ENCODE results near the genes MLF1 and C3orf80.

DNA sequence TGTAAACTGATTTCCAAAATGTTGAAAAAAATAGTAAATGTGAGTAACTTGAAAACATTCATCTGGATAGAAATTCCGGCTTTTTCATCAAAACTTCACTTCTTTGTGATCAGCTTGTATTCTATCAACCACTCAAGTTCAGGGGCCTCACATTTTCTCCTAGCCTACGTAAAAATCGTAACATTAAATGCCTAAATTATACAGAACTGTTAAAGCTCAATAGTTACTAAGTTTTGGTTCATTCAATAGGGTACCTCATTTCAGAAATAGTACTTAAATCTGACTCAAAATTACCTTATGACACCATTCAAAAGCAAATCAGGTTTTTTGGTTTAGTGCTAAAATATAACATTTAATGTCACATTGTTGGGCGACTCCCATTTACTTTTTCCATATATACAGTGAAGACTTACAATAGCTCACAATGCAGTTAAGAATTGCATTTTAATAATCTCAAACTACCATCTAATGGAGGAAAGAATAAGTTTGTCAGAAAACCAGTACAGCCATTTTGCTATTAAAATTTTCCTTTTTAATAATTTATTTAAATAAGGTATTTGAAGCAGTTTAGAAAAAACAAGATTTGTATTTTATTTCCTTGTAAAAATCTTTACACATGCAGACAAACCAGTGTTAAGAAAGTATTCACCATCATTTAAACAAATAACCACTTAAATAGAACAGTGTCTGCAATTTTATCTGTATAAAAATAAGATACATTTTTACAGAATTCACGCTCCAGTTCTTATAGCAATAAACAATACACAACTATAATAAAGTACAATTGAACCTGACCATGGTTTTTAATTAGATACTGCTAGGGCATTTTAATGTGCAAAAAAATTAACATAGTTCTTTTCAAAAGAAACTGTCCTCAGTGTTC, 12.5 kb downstream of the CCNL1 start:
- PRO-cap: no peak
- RAMPAGE, long total RNA, 3 experiments: no peak in any of the 3 experiments

DNA sequence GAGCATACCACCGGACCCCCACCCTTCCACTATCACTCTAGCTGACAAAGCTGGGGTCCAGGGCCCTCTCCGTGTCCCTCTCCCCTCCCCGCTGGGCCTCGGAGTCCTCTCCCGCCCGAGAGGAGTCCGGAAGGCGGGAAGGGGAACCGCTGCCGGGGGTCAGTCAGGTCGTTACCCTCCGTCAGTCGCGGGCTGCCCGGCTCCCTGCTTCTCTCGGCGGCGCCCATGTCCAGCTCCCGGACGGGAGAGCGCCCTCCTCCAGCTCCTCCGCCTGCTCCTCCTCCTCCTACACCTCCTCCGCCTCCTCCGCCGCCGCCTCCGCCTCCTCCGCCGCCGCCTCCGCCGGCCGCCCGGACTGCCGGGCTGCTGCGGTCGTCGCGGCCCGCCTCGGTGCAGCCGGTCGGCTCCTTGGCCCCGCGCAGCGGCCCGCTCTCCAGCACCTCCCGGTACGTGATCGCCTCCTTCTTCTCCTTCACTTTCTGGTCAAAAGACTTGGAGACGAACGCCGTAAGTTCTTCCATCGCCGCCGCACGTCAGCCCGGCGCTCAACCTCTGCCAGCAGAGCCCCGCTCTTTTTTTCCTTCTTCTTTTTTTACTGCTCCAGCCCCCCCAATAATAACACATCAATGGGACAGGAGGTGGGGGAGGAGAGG, 590 bp downstream of the SHOX2 start:
- PRO-cap: bidirectional peak, plus-strand start at position 323 of the sequence, minus-strand start at position 227 of the sequence; unidirectional peak, minus-strand start at position 485 of the sequence; bidirectional peak, plus-strand start outside the sequence, minus-strand start at position 586 of the sequence
- RAMPAGE, long total RNA, 3 experiments: start-site peak on the plus strand in 2 of 3 experiments, centred at positions 362 to 365 of the sequence, 49 to 68 reads per replicate; start-site peak on the minus strand in 3 of 3 experiments, centred at position 239 of the sequence, 49 to 85 reads per replicate

DNA sequence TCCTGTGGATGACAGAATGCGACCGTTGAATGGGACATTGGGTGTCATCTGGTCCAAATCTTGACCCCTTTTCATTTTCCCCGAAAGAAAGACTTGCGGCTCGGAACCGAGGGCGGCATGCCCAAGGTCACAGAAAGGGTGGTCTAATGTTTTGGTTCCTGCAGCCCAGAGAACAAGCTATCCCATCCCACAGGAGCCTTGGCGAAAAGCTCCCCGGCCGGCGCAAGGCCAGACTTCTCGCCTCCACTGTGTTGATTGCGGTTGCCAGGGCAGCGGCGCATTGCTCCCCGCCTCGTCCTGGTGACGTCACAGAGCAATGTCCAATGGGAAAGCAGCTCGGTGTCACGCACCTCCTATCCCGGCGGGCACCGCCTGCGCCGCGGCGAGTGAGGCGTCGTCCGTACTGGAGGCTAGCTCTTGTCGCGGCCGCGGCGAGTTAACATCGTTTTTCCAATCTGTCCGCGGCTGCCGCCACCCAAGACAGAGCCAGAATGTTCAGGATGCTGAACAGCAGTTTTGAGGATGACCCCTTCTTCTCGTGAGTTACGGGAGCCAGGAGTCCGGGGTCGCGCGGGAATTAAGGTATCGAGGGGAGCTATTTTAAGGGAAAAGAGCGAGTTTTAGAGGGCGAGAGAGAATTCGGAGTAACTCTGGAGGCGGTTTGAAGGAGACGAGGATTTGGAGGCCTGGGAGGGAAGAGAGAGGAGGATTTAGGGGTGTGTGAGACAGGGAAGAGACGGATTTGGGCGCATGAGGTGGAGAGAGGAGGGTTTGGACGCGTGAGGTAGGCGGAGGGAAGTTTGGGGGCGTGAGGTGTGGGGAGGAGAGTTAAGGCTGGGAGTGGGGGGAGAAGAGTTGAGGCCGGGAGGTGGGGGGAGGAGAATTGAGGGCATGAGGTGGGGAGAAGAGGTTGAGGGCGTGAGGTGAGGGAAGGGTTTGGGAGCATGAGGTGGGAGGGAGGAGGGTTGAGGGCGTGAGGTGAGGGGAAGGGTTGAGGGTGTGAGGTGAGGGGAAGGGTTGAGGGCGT, at the start of gene MLF1:
MLF1 (plus strand) TSS at position 385 of the 1,027 bp plus-strand sequence.
- PRO-cap: bidirectional peak, plus-strand start at position 385 of the sequence, minus-strand start at position 257 of the sequence
- RAMPAGE, long total RNA, 3 experiments: start-site peak on the plus strand in 2 of 3 experiments, centred at positions 383 to 400 of the sequence, 56 to 127 reads per replicate

GRCh38 chr3:158769552-158770164, 32.2 kb upstream of the MFSD1 start:
- PRO-cap: no peak
- RAMPAGE, long total RNA, 3 experiments: no peak in any of the 3 experiments

DNA sequence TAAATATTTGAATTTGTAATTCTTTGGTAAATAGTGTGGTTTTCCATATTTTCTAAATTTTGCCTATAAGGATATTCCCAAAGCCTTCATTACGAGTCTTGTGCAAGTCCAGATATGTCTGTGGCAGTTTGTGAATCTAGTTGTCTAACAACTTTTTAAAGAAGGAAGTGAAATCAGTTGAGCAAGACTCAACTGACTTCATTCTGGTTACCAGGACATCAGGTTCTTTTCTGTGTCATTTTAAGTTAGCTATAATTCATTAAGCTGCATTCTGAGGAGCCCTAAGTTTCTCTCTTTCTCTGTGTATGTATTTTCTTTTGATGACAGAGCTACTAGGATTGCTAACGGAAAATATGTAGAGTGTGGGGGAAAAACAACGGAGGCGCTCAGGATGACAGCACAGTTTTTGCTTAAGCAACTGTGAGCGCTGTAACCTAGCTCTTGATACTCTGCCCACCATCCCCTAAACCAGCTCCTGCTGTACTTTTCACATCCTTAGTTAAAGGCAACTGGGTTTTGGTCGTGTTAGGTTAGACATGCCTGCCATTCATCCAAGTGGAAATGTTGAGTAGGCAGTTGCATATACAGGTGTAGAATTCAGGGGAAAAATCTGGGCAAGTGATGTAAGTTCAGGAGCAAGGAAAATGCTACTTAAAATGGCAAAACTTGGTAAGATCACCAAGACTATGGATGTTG, 9.1 kb downstream of the MFSD1 start:
- PRO-cap: bidirectional peak, plus-strand start at position 259 of the sequence, minus-strand start at position 120 of the sequence
- RAMPAGE, long total RNA, 3 experiments: no peak in any of the 3 experiments

DNA sequence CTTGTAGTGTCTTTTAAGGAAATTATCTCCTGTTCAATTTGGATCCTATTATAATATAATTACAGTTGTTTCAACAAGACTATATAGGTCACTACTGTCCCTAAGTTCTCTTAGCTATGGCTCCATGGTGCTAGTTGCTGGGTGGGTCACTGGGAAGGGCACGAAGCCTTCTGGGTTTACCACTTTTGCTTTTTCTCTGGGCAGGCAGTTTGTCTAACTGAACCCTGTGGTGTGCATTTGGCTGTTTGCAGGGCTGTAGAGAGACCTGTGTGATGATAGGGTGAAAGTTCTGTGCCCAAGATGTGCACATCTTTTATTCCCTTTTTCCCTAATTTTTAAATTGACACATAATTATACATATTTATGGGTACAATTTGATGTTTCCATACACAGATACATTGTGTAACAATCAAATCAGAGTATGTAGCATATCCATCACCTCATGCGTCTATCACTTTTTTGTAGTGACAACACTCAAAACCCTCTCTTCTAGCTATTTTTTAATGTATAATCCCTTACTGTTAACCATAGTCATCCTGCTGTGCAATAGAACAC, 16.1 kb downstream of the MFSD1 start:
- PRO-cap: no peak
- RAMPAGE, long total RNA, 3 experiments: no peak in any of the 3 experiments

- PRO-cap: bidirectional peak, plus-strand start at chr3:158819674, minus-strand start at chr3:158819369
- RAMPAGE, long total RNA, 3 experiments: no peak in any of the 3 experiments
These were observed 17.5 kb downstream of the MFSD1 start for GRCh38 chr3:158819288-158819845.

DNA sequence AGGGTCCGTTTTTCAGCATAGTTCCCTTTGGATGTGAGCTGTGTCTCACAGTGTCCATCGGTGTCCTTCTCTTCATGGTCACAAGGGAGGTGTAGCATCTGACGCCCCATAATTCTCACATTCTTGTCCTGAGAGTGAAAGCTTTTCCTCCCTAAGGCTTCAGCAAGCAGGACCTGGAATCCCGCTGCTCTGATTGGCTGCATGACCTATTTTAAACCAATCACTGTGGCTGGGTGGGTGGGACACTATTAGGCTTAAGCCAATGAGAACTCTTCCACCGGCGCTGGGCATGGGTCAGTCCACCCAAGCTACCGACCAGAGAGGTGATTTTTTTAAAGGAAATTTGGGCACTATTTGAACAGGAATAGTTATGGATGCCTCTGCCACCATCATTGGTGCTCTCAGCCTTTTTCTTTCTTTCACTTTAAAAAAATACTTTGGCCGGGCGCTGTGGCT, 85.3 kb upstream of the IQCJ-SCHIP1 start:
- PRO-cap: no peak
- RAMPAGE, long total RNA, 3 experiments: no peak in any of the 3 experiments

GRCh38 chr3:159732161-159732487, 459.1 kb downstream of the IQCJ-SCHIP1 start:
- PRO-cap: no peak
- RAMPAGE, long total RNA, 3 experiments: no peak in any of the 3 experiments

DNA sequence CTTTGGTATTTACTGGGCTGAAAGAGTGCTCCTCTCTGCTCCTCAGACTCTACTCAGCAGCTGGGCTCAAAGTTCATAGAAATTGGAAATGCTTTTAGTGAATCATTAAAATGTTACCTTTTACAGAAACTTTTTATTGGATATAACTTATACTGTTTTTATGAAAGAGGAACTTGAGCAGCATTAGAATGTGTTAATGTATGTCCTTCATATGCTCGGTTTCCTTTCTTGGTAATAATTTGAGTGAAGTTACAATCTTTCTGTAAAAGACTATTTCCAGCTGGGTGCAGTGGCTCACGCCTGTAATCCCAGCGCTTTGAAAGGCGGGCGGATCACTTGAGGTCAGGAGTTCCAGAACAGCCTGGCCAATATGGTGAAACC, 435.1 kb upstream of the C3orf80 start:
- PRO-cap: no peak
- RAMPAGE, long total RNA, 3 experiments: no peak in any of the 3 experiments

- PRO-cap: bidirectional peak, plus-strand start at chr3:160225511, minus-strand start at chr3:160225327
- RAMPAGE, long total RNA, 3 experiments: no peak in any of the 3 experiments
These were observed at the start of gene C3orf80 for GRCh38 chr3:160224999-160225978. Gene C3orf80 (plus strand): TSS chr3:160225422.

GRCh38 chr3:160370900-160371403, 28.1 kb downstream of the IFT80 start:
- PRO-cap: no peak
- RAMPAGE, long total RNA, 3 experiments: no peak in any of the 3 experiments

- PRO-cap: no peak
- RAMPAGE, long total RNA, 3 experiments: no peak in any of the 3 experiments
These were observed 842 bp downstream of the TRIM59 start for GRCh38 chr3:160448723-160449164.

GRCh38 chr3:161231448-161231723, 10.3 kb downstream of the NMD3 start:
- PRO-cap: no peak
- RAMPAGE, long total RNA, 3 experiments: no peak in any of the 3 experiments

DNA sequence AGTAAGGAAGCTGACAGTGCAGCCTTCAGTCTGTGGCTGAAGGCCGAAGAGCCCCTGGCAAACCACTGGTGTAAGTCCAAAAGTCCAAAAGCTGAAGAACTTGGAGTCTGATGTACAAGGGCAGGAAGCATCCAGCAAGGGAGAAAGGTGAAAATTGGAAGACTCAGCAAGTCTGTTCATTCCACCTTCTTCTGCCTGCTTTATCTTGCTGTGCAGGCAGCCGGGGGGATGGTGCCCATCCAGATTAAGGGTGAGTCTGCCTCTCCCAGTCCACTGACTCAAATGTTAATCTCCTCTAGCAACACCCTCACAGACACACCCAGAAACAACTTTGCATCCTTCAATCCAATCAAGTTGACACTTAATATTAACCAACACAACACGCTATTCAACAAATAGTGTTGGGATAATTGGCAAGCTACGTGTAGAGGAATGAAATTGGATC, 61.3 kb downstream of the NMD3 start:
- PRO-cap: no peak
- RAMPAGE, long total RNA, 3 experiments: no peak in any of the 3 experiments

GRCh38 chr3:161600031-161600713, 103.6 kb downstream of the OTOL1 start:
- PRO-cap: no peak
- RAMPAGE, long total RNA, 3 experiments: no peak in any of the 3 experiments

GRCh38 chr3:163498716-163499195, 1579.5 kb downstream of the SI start:
- PRO-cap: no peak
- RAMPAGE, long total RNA, 3 experiments: no peak in any of the 3 experiments

- PRO-cap: no peak
- RAMPAGE, long total RNA, 3 experiments: no peak in any of the 3 experiments
These were observed 264.1 kb upstream of the SLITRK3 start for GRCh38 chr3:165460027-165460857.

DNA sequence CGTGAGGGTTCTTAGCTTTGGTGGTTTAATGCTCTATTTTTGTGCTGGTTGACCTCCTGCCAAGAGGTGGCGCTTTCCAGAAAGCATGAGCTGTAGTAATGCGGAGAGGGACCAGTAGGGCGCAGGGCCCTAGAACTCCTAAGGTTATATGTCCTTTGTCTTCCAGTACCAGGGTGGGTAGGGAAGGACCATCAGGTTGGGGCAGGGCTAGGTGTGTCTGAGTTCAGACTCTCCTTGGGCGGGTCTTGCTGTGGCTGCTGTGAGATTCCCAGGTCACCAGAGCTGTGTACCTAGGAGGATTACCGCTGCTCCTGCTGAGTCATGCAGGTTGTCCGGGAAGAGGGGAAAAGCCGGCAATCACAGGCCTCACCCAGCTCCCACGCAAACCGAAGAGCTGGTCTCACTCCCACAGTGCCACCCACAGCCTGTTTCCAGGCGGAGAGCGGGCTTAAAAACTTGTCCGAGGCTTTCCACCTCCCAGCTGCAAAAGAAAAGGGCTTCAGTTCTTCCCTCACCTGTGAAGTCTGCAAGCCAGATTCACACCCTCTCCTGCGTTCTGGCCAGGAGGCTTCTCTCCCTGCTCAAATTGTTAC, 37.5 kb upstream of the BCHE start:
- PRO-cap: no peak
- RAMPAGE, long total RNA, 3 experiments: no peak in any of the 3 experiments

GRCh38 chr3:167735784-167736178, 260 bp downstream of the SERPINI1 start:
- PRO-cap: no peak
- RAMPAGE, long total RNA, 3 experiments: no peak in any of the 3 experiments